UCH-1 (cell line): ENCODE measurements around the genes FLG2, CRNN, LCE5A, LCE3A, LCE2D, LCE2C, SPRR4, LORICRIN and S100A6.

DNA sequence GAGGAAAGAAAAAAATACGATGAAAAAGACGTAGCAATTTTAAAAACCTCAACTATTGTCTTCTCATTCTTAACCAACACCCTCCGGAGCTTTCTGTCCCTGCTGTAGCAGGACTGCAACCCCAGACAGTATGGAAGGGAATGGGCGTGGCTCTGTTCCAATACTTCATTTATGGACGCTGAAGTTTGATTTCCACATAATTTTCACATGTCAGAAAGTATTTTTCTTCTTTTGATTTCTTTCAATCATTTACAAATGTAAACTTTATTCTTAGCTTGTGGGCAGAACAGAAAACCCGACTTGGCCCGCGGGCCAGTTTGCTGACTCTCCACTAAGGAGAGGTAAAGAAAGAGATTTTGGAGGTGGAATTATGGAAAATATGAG lies 967 bp downstream of the S100A11 start:
- RRBS = no CpG with 5 or more reads among the region's 8 CpGs

GRCh38 chr1:152109993-152110924 lies 5.0 kb downstream of the TCHH start:
- RRBS = no CpG with 5 or more reads among the region's 54 CpGs

- RRBS = no CpG with 5 or more reads among the region's 73 CpGs
Measured at GRCh38 chr1:152111368-152112064, 3.7 kb downstream of the TCHH start.

DNA sequence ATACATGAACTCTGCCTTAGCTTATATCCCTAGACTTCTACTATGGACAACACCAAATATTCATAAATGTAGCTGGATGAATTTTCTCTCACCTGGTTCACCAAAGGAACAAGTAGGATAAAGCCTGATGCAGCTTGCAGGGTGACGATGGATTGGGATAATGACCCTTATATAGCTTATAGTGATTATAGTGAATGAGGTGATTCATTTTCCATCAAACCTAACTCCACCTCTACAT lies at the start of gene FLG2:
Gene FLG2 (minus strand): TSS at position 143 of the 238 bp plus-strand sequence.
- RRBS = no CpG with 5 or more reads among the region's 1 CpG

GRCh38 chr1:152414024-152414497 lies at the start of gene CRNN:
Gene CRNN (minus strand): TSS chr1:152414263.
- RRBS = no CpG with 5 or more reads among the region's 2 CpGs

DNA sequence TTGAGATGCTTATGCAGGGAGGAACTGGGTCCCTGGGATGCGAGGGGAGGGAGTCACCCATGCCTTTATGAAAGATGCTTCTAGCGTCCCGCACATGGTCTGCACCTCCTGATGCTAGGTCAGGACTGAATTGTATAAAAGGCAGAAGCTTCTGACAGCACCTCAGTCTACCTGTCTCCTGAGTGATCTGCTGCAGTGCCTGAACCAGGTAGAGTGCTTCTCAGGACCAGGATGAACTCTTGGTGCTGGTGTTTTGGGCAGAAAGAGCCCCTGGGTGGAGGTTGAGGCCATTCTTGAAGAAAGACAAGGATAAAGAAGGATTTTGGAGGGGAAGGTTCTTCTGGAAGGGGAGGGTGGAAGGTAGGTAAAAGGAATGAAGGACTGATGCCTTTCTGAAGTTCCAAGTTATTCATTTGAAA lies at the start of gene LCE5A:
Gene LCE5A (plus strand): TSS at position 165 of the 419 bp plus-strand sequence.
- RRBS = no CpG with 5 or more reads among the region's 3 CpGs

- RRBS = 6% methylated on average over 1 of the region's 5 CpGs
Measured at GRCh38 chr1:152623038-152623326, at the start of gene LCE3A. Gene LCE3A (minus strand): TSS chr1:152623103.

GRCh38 chr1:152663127-152663675 lies at the start of gene LCE2D:
Gene LCE2D (plus strand): TSS chr1:152663380.
- RRBS = no CpG with 5 or more reads among the region's 5 CpGs

DNA sequence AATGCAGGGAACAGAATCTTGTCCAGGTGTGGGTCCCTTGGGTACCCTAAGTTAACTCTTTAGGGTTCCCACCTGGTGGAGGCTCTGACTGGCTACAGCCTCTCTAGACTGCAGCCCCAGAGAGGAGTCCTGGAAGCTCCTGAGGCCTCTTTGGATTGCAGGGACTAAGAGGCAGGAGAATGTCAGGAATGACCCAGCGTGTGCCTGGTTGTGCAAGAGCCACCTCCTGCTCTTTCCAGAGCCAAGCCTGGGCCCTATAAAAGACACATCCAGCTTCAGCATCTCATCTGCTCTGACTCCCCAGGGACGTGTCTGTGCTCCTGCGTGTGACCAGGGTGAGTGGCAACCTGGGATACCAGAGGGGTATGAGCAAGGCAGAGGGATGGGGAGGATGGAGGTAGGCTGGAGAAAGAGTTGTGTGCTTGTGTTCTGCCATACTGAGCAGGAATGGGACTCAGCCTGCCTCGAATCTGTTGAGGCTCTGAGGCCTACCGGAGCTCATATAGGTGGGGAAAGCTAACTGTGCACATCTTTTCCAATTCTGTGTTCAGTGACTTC lies at the start of gene LCE2C:
Gene LCE2C (plus strand): TSS at position 286 of the 558 bp plus-strand sequence.
- RRBS = no CpG with 5 or more reads among the region's 5 CpGs

GRCh38 chr1:152905978-152906832 lies 2.1 kb upstream of the IVL start:
- RRBS = no CpG with 5 or more reads among the region's 6 CpGs

DNA sequence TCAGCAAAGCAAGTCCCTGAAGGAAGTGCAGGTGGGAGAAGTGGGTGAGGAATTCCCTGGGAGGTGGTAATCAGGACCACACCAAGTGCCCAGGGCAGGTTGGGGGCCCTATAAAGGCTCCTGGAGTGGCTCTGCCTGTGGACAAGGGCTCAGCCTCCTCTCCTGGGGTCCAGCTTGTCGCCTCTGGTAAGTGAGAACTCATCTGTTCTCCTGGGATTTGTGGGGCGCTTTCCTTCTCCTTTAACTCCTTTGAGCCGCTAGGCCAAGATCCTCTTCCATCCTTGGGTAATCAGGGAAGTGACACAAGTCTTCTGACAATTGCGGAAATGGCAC lies at the start of gene SPRR4:
Gene SPRR4 (plus strand): TSS at position 140 of the 333 bp plus-strand sequence.
- RRBS = no CpG with 5 or more reads among the region's 4 CpGs

DNA sequence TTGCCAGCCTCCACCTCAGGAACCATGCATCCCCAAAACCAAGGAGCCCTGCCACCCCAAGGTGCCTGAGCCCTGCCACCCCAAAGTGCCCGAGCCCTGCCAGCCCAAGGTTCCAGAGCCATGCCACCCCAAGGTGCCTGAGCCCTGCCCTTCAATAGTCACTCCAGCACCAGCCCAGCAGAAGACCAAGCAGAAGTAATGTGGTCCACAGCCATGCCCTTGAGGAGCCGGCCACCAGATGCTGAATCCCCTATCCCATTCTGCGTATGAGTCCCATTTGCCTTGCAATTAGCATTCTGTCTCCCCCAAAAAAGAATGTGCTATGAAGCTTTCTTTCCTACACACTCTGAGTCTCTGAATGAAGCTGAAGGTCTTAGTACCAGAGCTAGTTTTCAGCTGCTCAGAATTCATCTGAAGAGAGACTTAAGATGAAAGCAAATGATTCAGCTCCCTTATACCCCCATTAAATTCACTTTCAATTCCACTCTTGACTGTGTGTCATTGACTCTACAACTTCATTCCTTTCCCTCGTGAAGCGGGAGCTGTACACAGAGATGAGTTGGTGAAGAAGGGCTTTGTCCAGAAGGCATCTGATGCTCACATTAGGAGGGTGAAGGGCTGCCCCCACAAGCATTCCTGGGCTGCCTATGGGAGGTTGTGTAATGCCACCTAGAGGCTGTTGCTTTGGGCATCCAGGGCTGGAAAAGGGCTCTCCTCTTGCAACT lies 1.6 kb downstream of the SPRR1B start:
- RRBS = no CpG with 5 or more reads among the region's 5 CpGs

GRCh38 chr1:153088218-153088463 lies 6.2 kb downstream of the SPRR2E start:
- RRBS = no CpG with 5 or more reads among the region's 1 CpG

- RRBS = no CpG with 5 or more reads among the region's 6 CpGs
Measured at GRCh38 chr1:153259557-153260087, at the start of gene LORICRIN. Gene LORICRIN (plus strand): TSS chr1:153259687.

- RRBS = 9% methylated on average over 68 of the region's 121 CpGs
Measured at GRCh38 chr1:153260820-153262142, 1.8 kb downstream of the LORICRIN start.

- RRBS = no CpG with 5 or more reads among the region's 3 CpGs
Measured at GRCh38 chr1:153493630-153494151, 33.2 kb upstream of the S100A7 start.

GRCh38 chr1:153522325-153522674 lies 13.5 kb downstream of the S100A6 start:
- RRBS = no CpG with 5 or more reads among the region's 6 CpGs

DNA sequence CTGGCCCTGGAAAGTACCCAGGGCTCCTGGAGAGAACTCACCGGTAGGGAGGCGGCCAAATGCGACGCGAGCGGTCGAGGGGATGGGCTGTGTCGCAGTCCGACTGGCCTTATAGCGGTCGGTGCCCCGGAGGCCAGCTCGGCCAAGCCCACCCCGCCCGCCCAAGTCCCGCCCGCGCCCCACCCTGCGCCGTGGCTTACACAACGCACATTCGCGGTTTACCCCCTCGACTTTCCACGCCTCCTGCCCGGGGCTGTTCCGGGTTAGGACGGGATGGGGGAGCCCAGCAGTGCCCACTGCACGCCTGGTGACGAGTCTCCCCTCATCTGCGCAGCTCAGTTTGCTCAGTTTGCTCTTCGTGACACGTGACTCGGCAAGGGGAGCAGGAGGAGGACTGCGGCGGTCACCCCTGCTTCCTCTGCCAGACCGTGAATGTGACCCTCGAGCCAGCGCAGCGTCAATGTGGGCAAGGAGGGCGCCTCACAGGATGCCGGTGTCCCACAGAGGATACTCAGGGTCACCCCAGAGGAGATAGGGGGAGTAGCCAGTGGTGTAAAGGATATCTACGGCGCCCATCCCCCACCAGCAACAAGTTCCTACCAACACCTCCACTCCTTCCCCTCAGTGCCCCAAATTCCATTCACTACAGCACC lies at the start of gene S100A6:
Gene S100A6 (minus strand): TSS at position 84 of the 653 bp plus-strand sequence.
- RRBS = 3% methylated on average over 12 of the region's 44 CpGs